Sciatic nerve (tissue), 1 donor: ENCODE data around the gene TTC9B.

- PRO-cap: no peak
Observed at GRCh38 chr19:39997191-39997609, 340 bp downstream of the ZNF546 start.

GRCh38 chr19:40218231-40218491 lies at the start of gene TTC9B:
TSS of gene TTC9B (minus strand) at chr19:40218384.
- PRO-cap: no peak

- PRO-cap: no peak
Observed at GRCh38 chr19:40225803-40226481, 547 bp downstream of the CCNP start.

DNA sequence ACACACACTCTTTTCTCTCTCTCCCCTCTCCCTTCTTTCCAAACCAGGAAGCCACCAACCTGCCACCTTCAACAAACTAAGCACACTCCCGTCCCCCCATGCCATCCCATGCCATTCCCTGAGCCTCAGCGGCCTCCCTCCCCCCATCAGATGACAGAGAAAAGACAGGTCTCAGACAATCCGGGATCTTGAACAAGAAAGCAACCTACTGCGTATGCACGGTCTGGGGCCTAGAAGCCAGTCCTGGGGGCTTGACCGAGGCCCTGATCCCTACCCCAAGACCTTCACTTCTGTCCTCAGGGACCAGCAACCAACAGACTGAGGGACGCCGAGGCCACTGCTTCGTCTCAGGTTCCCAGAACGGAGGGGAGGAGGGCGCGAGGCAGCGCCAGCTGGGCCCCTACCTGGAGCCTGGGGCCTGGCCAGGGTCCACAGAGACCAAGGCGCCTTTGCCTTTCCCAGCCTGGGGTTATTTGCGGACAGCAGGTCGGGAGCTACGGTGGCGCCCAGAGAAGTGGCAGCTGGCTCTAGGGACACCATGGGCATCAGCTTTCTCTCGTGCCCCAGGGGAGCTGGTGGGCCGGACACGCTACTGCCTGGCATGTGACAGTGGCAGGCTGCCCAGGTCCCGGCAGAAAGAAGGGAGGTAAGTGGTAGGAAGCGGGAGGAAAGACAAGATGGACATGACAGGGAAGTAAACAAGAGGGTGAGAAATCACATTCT lies 19.2 kb downstream of the AKT2 start:
- PRO-cap: no peak

GRCh38 chr19:40266934-40267765 lies 18.0 kb downstream of the AKT2 start:
- PRO-cap: no peak

- PRO-cap: bidirectional peak, plus-strand start at chr19:40443436, minus-strand start at chr19:40443119
Observed at GRCh38 chr19:40442958-40443655, 1.0 kb downstream of the SERTAD3 start.

GRCh38 chr19:40446271-40447008 lies 2.3 kb upstream of the SERTAD3 start:
- PRO-cap: no peak

DNA sequence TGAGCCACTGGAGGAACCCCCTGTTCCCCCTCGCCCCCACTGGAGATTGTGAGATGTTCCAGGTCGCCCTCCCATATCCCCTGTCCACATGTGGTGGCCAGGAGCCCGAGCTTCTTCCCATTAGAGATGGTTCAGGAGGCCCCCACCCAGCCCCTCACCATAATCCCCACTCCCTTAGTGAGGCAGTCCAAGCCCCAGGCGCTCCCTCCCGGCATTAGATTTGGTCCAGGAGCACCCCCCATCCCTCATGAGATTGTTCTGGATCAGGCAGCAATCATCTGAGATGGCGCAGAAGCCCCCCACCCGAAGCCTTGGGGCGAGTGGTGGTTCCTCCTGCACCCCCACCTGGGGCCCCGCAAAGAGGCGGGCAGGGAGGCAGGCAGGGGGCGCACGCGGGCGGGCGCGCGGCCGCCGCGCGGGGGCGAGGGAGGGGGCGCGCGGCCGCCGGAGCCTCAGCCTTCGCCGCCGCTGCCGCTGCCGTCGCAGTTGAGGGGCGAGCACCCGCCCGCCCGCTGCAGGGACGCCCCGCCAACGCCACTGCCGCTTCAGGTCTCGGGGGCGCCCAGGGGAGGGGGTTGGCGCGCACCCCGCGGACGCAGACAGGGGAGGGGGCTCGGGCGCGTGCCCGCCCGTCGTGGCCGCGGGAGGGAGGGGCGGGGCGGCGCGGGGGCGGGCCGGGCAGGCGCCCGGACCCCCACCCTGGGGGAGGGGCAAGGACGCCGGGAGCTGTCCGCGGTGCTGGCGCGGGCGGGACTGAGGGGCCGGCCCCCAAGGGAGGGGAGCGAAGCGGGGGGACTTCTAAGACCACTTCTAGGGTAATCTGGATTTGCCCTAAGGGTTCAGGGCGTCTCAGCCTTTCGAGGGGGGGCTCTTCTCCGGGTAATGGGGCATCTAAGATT lies 46.4 kb upstream of the SHKBP1 start:
- PRO-cap: no peak

GRCh38 chr19:40570315-40571253 lies 6.1 kb upstream of the SHKBP1 start:
- PRO-cap: unidirectional peak, minus-strand start at chr19:40570526

- PRO-cap: bidirectional peak, plus-strand start at chr19:40598509, minus-strand start at chr19:40598173
Observed at GRCh38 chr19:40597855-40598973, 3.0 kb upstream of the LTBP4 start.

DNA sequence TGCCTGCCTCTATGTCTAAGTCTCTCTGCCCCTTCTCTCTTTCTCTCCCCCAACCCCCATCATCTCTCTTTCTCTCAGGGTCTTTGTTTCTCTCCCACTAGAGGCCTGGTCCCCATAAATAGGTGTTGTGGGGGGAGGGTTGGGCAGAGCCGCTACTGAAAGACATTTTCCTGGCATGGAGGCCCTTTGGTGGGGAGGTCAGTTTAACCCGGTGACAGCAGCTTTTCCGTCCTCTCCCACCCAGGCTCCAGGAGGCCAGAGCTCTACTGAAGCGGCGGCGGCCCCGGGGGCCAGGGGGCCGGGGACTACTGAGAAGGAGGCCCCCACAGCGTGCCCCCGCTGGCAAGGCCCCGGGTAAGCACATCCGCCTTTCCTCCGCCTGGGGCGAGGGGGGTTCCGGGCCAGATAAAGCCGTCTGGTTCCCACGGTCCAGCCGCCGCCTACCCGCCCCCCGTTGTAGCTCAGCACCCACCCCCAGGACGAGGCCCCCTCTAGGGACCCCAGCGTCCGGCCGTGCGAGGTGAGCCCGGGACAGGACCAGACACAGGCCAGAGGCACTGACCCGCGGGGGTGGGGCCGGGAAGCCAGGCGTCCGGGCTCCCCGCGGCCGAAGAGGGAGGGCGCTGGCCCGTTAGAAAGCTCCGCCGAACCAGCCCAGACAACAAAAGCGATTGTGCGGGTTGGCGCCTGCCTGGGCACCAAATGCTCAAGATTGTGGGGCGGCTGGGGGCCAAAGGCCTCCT lies 1.2 kb upstream of the LTBP4 start:
- PRO-cap: bidirectional peak, plus-strand start at position 664 of the sequence, minus-strand start at position 667 of the sequence

DNA sequence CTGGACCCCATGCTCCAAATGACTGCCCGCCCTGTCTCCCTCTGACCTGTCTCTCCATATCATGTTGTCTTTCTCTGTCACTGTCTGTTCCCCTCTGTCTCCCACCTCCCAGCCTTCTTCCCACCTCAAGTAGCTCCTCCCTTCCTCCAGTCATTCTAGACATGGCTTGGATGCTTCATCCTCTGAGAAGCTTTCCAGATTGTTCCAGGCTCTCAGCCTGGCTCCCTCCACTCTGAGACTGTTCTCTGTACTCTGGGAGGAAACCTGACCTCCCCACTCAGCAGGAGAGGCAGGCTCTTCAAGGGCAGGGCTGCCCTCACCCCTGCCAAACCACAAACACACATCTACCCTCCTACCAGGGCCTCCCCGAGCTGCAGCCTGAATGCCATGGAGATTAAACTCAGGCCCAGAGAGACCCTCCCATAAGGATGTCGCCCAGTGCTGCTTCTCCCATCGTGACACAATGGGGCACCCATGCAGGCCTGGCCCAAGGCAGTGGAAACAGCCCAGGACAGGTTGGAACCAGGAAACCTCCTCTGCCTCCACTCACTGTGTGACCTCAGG lies 16.2 kb downstream of the NUMBL start:
- PRO-cap: no peak

- PRO-cap: no peak
Observed at GRCh38 chr19:40722150-40722670, 5.3 kb downstream of the ITPKC start.

GRCh38 chr19:40771196-40771395 lies 4.2 kb upstream of the MIA start:
- PRO-cap: no peak

GRCh38 chr19:40800362-40800666 lies 1.3 kb downstream of the EGLN2 start:
- PRO-cap: no peak

DNA sequence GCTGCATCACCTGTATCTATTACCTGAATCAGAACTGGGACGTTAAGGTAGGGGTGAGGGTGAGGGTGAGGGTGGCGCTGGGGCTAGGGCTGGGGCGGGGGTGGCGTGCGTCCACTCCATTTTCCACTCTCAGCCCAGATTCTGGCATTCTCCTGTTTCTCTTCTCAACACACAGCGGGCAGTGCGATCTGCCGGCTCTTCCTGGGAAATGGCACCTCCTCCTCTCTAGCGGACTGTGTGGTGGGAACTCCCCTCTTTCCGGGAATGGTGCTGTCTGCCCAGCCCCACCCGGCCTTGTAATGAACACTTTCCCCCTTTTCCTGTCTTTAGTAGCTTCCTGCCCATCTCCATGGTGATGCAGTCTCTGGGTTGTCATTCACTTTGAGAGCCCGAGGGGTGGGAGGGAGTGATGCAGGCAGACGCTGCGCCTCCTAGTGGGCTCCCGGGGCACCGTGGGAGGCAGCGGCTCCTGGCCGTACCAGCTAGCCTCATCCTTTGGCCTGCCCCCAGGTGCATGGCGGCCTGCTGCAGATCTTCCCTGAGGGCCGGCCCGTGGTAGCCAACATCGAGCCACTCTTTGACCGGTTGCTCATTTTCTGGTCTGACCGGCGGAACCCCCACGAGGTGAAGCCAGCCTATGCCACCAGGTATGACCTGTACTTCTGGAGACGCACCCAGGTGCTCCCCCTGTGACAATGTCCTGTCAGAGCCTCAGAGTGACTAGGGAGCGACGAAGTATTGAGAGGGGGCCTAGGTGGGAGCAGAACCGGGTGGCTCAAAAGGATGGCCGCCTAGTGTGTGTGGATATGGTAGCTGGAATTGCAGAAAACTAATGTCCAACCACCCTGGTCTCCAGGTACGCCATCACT lies 7.9 kb downstream of the EGLN2 start:
- PRO-cap: bidirectional peak, plus-strand start at position 114 of the sequence, minus-strand start at position 209 of the sequence; bidirectional peak, plus-strand start at position 392 of the sequence, minus-strand start at position 301 of the sequence

DNA sequence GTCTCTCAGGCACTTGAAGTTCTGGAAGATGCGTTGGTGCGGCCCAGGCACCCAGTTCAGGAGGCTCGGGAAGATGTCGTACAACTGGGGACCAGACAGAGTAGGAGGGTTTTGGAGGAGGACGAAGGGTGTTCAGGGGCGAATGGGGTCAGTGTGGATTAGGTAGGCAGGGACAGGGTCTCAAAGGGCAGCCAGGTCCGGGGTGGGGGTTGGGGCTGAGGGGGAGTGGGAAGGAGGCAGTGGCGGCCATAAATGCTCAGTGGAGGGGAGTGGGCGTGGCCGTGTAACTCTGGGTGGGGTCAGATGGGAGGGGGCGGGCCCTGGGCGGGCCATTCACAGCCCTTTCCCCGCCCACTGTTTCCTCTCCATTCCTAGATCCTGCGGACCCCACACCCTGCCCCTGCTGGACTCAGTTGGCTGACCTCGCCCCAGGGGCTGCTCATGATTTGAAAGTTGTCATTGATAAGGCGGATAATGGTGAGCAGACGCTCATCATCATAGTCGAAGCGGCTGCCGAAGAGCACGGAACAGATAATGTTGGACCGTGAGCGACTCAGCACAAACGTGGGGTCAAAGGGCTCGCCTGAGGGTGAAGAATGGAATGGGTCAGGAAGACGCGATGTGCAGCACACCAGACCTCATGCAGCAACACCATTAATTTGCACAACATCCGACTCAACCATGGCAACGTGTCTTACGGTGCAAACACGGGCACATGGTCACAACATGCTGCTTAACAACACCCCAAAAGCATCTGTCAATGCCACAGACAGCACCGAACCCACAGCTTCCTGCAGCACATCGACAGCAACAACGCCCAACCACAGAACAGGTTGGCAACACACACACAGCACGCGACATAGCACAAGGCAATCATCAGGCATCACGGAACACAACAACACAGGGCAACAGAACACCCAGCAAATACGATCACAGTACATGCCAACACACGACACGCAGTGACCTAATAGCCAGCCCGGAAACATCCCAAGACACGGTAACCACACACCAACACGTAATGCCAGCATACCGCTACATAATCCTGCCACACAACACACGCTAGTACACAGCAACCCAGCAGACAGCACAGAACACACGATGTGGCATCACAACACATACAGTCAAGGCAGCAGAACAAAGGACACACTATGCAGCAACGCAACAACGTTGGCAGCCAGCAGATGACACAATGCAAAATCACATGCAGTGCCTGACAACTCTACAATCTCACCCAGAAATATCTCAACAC lies 23.6 kb downstream of the CYP2A6 start:
- PRO-cap: no peak

GRCh38 chr19:40843410-40844282 lies 6.6 kb downstream of the CYP2A6 start:
- PRO-cap: no peak

DNA sequence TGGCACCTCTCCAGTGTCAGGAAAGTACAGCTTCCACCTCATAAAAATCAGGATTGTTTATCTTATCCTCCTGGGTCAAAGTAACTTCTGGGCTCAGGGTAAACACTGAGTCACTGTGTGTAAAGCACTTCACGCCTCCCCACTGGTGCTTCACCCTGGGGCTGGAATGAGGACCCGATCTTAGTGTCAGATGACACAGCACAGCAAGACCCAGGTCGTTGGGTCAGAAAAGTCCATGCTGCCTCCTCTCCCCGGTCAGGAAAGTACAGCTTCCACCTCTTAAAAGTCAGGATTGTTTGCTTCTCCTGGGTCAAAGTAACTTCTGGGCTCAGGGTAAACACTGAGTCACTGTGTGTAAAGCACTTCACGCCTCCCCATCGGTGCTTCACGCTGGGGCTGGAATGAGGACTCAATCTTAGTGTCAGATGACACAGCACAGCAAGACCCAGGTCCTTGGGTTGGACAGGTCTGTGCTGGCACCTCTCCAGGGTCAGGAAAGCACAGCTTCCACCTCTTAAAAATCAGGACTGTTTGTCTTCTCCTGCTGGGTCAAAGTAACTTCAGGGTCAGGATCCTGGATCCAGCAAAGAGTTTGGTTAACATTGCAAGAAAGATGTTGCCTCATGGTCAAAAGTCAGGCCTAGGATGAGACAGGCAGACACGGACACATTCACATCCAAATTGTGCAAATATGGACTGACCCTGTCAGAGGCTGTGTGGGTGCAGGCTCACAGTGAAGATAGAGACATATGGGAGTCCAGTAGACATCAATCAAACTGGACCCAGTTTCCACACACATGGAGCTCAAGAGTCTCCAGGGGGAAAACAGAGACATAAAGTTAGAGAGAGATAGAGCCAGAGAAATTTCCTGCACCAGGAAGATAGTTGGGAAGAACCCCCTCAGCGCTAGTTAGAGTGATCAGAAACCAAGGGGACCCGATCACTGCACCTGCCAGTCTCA lies 39.3 kb upstream of the CYP2A7 start:
- PRO-cap: no peak

GRCh38 chr19:40941673-40942357 lies 49.3 kb upstream of the CYP2B6 start:
- PRO-cap: no peak